A549 (cell line): ENCODE results near the gene BTNL8.

DNA sequence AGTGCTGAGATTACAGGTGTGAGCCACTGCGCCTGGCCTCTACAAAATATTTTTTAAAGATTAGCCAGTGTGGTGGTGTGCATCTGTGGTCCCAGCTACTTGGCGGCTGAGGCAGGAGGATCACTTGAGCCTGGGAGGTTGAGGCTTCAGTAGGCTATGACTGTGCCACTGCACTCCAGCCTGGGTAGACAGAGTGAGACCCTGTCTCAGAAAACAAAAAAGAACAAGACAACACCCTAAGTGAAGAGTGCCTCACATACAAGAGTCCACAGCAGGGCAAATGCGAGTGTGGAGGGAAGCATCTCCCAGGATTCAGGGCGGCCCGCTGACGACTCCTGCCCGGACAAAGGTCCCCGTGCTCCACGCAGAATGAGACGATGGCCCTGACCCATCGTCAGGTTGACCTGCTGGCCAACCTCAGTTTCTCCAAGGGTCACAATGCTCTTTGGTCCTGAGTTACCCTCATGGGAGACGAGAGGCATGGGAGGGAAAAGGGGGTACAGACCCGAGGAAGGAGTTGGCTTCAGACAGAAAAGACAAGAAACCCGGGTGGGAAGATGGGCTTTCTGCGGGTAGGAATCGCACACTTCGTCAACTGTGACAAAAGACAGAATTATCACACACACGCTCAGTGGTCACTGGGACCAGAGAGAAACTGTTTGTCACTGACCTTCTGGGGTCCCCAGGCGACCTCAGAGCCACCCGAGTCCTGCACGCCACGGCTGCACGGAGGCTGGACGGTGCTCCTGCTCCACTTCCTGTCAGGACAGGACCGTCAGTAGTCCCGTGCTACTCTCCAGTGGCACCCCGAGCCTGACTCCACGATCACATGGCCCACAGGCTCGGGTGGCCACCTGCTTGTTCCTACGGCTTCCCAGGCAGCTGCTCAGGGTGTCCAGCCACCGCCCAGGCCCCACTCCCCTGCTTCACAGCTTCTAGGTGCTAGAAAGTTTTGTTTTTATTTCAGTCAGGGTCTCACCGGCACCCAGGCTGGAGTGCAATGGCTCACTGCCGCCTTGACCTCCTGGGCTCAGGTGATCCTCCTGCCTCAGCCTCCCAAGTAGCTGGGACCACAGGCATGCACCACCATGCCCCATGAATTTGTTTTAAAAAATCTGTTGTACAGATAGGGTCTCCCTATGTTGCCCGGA lies 18.0 kb downstream of the MRNIP start:
- PRO-cap: no peak
CAGE:
- cytosol, long polyA plus RNA: no peak
- long polyA plus RNA: no peak
- nucleus, long polyA plus RNA: no peak

- PRO-cap: no peak
CAGE:
- cytosol, long polyA plus RNA: no peak
- long polyA plus RNA: no peak
- nucleus, long polyA plus RNA: no peak
These were observed 3.7 kb upstream of the MRNIP start for GRCh38 chr5:179862046-179862978.

DNA sequence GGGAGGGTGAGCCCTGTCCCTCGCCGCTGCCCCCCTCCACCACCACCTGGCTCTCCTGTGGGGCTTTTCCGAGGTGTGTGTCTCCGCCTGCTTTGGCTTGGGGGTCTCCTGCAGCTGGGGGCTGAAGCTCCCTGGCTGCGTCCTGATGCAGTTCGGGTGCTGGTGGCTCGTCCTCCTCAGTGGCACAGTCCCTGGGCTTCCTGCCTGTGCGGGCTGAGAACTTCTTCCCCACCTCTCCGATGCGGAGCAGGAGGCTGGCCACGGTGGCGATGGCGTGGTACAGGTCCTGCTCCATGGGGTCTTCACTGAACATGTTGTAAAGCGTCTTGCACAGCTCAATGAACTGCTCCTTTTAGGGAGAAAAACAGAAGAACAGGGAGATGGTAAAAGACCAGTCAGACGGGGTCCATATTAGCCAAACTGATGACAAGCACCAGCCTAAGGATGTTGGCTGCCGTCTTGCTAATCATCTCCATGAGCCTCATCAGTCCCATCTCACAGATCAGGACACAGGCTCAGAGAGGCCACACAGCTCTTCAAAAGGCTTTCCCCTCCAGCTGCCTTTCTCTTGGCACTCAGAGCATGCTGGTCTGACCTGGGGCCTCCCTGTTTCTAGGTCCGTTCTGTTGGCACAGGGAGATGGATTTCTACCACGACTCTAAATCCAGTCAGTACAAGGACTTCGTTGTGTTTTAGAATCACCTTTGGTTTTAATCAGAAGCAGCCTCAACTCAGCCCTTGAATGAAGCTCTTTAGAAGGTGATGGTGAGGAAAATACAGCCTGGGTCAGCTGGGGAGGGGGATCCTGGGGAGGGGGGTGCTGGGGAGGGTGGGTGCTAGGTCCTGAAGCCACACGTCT lies 5.4 kb upstream of the MRNIP start:
- PRO-cap: no peak
CAGE:
- cytosol, long polyA plus RNA: no peak
- long polyA plus RNA: no peak
- nucleus, long polyA plus RNA: no peak

DNA sequence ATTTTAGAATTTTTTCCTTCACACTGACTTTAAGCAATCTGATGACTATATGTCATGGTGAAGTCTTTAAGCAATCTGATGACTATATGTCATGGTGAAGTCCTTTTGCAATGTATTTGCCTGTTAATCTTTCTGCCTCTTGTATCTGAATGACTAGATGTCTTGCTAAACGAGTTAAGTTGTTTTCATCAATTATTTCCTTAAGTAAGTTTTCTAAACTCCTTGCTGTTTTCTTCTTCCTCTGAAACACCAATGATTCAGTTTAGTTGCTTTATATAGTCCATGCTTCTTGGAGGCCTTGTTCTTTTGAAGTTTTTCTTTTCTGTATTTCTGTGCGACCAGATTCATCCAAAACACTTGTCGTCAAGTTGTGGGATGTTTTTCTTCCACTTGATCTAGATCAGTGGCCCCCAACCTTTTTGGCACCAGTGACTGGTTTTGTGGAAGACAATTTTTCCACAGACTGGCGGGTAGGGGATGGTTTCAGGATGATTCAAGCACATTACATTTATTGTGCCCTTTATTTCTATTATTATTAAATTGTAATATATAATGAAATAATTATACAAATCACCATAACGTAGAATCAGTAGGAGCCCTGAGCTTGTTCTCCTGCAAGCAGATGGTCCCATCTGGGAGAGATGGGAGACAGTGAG lies 80.2 kb downstream of the RNF130 start:
- PRO-cap: no peak
CAGE:
- cytosol, long polyA plus RNA: no peak
- long polyA plus RNA: no peak
- nucleus, long polyA plus RNA: no peak

- PRO-cap: no peak
CAGE:
- cytosol, long polyA plus RNA: no peak
- long polyA plus RNA: no peak
- nucleus, long polyA plus RNA: no peak
These were observed 9.9 kb upstream of the RNF130 start for GRCh38 chr5:180081480-180081933.

DNA sequence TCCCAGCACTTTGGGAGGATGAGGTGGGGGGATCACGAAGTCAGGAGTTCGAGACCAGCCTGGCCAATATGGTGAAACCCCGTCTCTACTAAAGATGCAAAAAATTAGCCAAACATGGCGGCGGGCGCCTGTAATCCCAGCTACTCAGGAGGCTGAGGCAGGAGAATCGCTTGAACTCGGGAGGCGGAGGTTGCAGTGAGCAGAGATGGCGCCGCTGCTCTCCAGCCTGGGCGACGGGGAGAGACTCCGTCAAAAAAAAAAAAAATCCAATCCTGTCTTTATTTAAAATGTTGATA lies 18.2 kb upstream of the RNF130 start:
- PRO-cap: no peak
CAGE:
- cytosol, long polyA plus RNA: no peak
- long polyA plus RNA: no peak
- nucleus, long polyA plus RNA: no peak

DNA sequence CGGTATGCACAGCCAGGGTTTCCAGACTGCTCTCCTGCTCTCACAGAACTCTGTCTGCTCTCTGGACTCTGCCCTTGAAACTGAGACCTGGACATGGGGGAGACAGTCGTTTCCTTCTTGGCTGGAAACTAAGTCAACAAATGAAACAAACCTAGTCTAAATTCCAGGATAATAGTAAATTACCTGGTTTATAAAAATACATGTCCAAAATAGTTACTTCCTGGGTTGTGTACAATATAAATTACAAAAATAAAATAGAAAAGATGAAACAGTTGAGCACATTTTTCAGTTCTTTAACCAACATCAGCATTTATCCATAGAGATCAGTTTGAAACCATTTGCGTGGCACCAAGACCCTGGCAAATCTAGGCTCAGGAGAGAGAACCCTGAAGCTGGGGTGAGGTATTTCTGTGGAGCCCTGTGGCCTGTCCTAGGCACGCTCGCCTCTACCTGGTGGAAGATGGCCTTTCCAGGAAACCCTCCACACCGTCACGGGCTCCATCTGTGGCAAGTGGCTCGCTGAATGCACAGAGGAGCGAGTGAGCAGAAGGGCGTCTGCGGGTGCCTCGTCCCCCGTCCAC lies 25.0 kb upstream of the RASGEF1C start:
- PRO-cap: no peak
CAGE:
- cytosol, long polyA plus RNA: no peak
- long polyA plus RNA: no peak
- nucleus, long polyA plus RNA: no peak

GRCh38 chr5:180244851-180245611 lies 36.0 kb upstream of the RASGEF1C start:
- PRO-cap: no peak
CAGE:
- cytosol, long polyA plus RNA: no peak
- long polyA plus RNA: no peak
- nucleus, long polyA plus RNA: no peak

- PRO-cap: no peak
CAGE:
- cytosol, long polyA plus RNA: no peak
- long polyA plus RNA: no peak
- nucleus, long polyA plus RNA: no peak
These were observed 28.2 kb downstream of the GFPT2 start for GRCh38 chr5:180324942-180325388.

DNA sequence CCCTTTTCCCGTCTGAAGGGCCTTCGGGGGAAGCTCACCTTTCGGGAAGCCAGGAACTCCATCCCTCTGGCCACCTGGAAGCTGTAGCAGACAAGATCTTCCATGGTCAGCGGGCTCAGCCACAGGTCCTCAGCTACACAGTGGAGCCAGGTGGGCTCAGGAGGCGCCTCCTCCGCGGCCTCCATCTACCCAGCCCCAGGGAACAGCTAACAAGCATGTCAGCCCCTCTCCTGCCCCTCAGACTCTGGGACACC lies 25.5 kb upstream of the SCGB3A1 start:
- PRO-cap: no peak
CAGE:
- cytosol, long polyA plus RNA: no peak
- long polyA plus RNA: no peak
- nucleus, long polyA plus RNA: no peak

- PRO-cap: no peak
CAGE:
- cytosol, long polyA plus RNA: no peak
- long polyA plus RNA: no peak
- nucleus, long polyA plus RNA: no peak
These were observed 14.5 kb downstream of the MGAT1 start for GRCh38 chr5:180788176-180788392.

DNA sequence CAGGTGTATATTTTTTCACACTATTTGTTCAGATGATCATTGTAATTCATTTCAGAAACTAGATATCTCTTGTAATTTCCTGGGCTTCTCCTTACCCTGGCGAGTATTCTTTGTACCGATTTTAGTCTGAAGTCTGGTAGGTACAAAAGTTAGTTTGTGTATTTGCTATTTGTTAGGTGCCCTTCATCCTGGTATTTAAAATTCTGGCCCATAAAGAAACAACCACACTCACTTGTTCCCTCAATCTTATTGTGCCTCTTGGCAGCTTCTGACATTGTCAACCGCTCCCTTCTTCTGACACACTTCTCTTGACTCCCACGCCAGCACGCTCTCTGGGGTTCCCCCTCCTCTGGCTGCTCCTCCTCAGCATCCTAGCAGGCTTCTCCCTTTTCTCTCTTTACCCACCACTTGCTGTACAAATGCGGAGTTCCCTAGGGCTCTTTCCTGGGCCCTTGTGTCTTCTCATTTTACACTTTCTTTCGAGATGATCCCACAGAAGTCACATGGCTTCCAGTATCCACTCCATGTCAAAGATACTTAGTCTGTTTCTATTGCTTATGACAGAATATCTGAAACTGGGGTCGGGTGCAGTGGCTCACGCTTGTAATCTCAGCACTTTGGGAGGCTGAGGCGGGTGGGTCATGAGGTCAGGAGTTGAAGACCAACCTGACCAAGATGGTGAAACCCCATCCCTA lies 11.6 kb upstream of the MGAT1 start:
- PRO-cap: no peak
CAGE:
- cytosol, long polyA plus RNA: no peak
- long polyA plus RNA: no peak
- nucleus, long polyA plus RNA: no peak

GRCh38 chr5:180860241-180861107 lies 602 bp downstream of the ZFP62 start:
- PRO-cap: no peak
CAGE:
- cytosol, long polyA plus RNA: no peak
- long polyA plus RNA: no peak
- nucleus, long polyA plus RNA: no peak

- PRO-cap: no peak
CAGE:
- cytosol, long polyA plus RNA: no peak
- long polyA plus RNA: no peak
- nucleus, long polyA plus RNA: no peak
These were observed 8.6 kb upstream of the ZFP62 start for GRCh38 chr5:180869576-180870189.

DNA sequence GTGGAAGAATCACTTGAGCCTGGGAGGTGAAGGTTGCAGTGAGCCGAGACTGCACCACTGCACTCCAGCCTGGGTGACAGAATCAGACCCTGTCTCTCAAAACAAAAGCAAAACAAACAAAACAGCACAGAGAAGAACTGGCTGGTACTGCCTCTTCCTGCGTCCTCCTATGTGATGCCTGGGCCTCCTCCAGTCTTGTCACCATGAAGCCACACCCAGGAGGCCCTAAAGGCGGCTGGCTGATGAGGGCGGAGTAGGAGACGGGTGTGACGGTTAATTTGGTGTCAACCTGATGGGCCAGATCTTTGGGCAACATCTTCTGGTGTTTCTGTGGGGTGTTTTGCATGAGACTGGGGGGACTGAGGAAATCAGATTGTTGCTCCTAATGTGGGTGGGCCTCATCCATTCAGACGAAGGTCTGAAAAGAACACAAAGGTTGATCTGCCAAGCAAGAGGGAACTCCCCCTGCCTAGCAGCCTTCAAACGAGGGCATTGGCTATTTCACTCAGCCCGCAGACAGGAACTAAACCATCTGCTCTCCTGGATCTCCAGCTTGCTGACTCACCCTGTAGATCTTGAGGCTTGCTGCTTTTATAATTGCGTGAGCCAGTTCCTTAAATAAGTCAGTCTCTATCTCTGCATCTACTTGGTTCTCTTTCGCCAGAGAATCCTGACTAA lies 12.6 kb upstream of the ZFP62 start:
- PRO-cap: no peak
CAGE:
- cytosol, long polyA plus RNA: no peak
- long polyA plus RNA: no peak
- nucleus, long polyA plus RNA: no peak

DNA sequence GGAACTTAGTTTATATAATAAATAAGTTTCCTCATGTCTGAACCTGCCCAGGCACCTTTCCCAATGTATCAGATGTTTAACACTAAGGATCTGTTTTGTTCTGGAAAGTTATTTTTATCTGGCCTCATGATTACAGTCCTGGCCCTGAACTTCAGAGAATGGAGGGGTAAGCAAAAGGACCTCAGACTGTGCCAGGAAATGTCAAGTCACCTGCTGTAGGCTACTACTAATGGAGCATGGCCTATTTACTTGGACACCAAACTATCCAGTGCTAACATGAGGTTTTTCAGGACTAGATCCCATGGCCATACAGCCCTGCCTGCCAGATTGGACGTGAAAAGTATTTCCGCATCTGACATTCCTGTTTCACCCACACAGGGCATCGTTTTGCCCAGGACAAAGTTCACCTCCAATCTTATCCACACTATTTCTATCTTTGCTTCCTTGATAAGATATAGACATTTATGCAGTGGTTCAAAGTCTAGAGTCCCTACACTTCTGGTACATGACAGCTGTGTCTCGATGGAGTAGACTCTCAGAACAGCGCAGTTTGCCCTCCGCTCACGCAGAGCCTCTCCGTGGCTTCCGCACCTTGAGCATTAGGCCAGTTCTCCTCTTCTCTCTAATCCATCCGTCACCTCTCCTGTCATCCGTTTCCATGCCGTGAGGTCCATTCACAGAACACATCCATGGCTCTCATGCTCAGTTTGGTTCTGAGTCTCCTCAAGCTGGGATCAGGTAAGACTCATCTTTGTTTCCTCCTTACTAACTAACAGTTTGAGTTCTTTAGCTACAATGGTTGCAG lies at the start of gene BTNL8:
Gene BTNL8, plus strand, starts transcription at position 538 of the 805 bp plus-strand sequence.
- PRO-cap: no peak
CAGE:
- cytosol, long polyA plus RNA: no peak
- long polyA plus RNA: no peak
- nucleus, long polyA plus RNA: no peak

GRCh38 chr5:180907897-180908437 lies 9.0 kb downstream of the BTNL8 start:
- PRO-cap: no peak
CAGE:
- cytosol, long polyA plus RNA: no peak
- long polyA plus RNA: no peak
- nucleus, long polyA plus RNA: no peak

DNA sequence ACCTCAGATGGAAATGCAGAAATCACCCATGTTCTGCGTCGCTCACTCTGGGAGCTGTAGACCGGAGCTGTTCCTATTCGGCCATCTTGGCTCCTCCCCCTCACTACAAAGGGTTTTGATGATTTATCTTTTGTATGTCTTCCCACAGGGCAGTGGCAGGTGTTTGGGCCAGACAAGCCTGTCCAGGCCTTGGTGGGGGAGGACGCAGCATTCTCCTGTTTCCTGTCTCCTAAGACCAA lies 9.4 kb downstream of the BTNL8 start:
- PRO-cap: no peak
CAGE:
- cytosol, long polyA plus RNA: no peak
- long polyA plus RNA: no peak
- nucleus, long polyA plus RNA: no peak

DNA sequence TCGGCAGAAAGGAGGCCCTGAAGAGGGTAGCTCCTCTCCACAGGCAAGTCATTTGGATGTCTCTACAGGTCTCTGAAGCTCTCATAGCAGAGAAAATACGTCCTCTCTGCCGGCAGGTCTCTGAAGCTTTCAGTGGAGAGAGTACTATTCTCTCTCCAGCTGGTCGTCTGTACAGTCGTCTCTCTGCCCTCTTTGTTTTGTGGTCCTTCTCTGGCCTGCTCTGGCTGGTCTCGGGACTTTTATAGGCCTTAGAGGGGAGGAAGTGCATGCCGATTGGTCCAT lies 26.2 kb downstream of the BTNL9 start:
- PRO-cap: no peak
CAGE:
- cytosol, long polyA plus RNA: no peak
- long polyA plus RNA: no peak
- nucleus, long polyA plus RNA: no peak

DNA sequence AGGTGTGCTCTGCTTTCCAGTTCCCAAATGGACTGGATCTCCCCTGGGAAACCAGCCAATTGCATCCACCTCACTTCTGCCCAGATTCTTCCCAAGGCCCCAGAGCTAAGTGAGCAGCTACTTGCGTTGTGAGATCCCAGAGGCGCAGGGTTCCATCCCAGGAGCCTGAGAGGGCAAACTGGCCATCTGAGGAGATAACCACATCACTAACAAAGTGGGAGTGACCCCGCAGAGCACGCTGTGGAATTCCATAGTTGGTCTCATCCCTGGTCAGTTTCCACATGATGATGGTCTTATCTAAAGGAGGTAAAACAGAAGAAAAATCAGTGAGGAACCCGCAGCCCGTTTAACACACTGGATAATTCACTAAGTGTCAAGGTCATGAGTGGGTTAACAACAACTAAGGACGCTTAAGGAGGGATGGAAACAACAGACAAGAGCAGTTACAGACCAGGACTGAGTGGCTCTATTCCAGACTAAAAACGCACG lies 1.6 kb downstream of the RACK1 start:
- PRO-cap: no peak
CAGE:
- cytosol, long polyA plus RNA: no peak
- long polyA plus RNA: start-site peak on the minus strand centred at position 142 of the sequence, 35 bp wide, 196 and 163 reads in 2 replicates; start-site peak on the minus strand centred at position 249 of the sequence, 47 bp wide, 150 and 104 reads in 2 replicates
- nucleus, long polyA plus RNA: no peak